ENCODE measurements around the gene ENSG00000226690.

DNA sequence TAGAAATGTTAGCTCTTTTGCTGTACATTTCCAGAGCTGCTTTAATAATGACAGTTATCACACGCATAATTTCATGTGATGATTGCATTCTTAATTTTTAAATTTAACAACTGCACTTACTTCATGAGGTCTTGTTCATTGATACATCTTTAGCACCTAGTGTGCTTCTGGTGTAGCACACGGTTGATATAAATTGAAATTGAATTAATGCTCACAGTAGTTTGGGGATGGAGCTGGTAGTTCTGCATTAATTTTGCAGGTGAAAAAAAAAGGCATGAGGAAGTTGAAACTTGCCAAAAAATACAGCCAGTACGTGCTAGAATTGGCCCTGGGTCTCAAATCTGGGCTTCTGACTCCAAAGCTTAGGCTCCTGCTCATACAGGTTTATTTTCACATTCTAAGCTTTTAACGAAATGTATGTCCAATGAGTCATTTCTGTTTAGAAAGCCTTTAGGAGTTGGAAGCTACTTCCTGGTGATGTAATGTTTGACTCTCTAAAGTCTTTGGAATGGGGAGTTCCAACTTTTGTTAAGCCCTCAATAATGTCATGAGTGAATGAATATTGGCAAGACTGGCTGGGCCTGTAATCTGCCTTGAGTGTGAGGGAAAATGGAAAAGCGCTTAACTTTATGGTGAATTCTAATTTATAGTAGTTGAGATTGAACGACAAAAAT is 10.9 kb downstream of the RAC1 start:
- PRO-cap: no peak
- RAMPAGE, long total RNA, 4 experiments: no peak in any of the 4 experiments

DNA sequence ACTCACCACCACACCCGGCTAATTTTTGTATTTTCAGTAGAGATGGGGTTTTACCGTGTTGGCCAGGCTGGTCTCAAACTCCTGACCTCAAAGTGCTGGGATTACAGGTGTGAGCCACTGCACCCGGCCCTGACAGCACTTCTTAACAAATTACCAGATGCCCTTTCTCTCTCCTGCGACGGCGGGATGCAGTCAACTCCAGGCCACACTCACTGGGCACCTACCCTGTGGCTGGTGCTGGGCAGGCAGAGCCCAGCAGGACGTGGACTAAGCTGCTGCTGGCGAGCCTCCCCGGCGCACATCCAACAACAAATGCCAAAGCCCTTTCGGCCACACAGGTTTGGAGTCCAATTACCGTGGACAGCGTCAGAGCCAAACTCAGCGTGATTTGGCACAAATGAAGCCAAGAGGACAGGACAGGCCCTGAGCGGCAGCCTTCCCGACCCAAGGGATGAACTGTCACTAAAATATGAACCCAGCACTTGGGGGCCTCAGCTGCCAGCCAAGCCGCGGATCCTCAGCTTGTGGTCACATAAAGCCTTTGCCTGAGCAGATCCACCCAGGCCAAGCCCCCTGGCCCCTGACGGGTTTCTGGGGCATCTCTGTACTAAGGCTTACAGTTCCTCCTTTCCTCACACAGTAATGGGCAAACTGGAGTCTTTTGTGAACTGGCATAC is 28.4 kb downstream of the DAGLB start:
- PRO-cap: no peak
- RAMPAGE, long total RNA, 4 experiments: no peak in any of the 4 experiments

DNA sequence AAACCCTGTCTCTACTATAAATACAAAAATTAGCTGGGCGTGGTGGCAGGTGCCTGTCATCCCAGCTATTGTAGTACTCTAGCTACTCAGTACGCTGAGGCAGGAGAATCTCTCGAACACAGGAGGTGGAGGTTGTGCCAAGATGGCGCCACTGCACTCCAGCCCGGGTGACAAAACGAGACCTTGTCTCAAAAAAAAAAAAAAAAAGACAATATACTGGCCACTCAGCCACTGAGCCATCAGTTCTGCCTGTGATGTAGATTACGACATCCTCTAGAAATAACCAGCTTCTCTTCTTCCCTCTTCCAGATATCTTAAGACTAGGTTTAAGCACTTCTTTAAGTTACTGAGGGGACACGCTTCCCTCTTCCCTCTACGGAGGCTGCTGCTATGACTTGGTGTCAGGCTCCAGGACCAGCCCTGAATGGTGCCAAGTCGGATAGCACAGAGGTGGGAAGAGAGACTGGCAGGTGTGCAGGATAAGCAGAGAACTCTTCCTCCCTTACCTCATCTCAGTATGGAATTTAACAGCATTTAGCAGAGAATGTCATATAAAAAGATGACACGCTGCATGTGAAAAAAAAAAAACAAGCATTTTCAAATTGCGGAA is 14.0 kb downstream of the DAGLB start:
- PRO-cap: no peak
- RAMPAGE, long total RNA, 4 experiments: start-site peak on the minus strand in 1 of 4 experiments, centred at position 415 of the sequence, 8 reads per replicate

DNA sequence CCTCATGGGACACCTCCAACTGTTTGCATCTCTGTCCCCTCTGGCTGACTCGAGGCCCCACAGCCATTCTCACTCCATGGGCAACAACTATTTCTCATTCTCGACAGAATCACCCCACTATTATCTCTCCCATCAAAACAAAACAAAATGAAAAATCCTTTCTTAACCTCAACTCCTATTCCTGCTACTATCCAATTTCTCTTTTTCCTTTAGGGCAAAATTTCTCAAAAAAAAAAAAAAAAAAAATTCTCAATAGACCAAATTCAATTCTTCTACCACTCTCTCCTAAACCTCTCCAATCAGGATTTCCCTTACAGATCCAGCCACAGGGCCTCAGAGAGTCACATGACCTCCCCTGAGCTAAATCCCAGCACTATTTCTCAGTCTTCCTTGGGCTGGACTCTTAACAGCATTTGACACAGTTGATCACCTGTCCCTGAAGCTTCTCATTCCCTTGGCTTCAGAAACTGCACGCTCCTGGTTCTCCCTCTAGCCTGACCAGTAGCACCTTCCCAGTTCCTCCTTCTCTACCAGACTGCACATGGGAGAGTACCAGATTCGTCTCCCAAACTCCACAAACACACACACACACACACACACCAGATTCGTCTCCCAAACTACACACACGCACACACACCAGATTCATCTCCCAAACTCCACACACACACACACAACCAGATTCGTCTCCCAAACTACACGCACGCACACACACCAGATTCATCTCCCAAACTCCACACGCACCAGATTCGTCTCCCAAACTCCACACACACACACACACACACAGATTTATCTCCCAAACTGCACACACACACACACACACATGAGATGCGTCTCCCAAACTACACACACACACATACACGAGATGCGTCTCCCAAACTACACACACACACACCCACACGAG is 4.8 kb downstream of the ZNF12 start:
- PRO-cap: no peak
- RAMPAGE, long total RNA, 4 experiments: start-site peak on the minus strand in 1 of 4 experiments, centred at position 506 of the sequence, 8 reads per replicate

GRCh38 chr7:6827043-6827530 is 1.0 kb upstream of the CCZ1B start:
- PRO-cap: no peak
- RAMPAGE, long total RNA, 4 experiments: no peak in any of the 4 experiments

- PRO-cap: no peak
- RAMPAGE, long total RNA, 4 experiments: no peak in any of the 4 experiments
Measured at GRCh38 chr7:7184638-7185363, 2.5 kb downstream of the C1GALT1 start.

DNA sequence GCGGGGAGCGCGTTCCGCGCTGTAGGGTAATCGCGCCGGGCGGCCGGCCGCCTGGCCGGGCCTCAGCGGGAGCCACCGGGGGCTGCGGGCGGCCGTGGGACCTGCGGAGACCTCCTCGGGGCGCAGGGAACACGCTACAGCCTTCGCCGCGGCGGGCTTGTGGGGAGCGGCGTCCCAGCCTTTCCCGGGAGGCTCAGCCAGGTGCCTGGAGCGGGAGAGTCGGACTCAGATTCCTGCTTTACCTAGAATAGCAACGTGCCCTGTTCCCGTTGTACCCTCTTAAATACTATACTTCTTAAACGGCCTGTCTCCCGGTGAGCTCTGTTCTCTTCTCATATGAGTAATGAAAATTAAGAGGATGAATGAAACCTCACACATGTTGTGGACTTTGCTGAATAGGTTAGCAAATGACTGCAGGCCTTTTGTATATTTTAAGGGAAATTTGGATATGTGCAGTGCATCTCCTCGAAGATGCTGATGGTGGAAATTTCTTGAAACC is 536 bp downstream of the MIOS start:
- PRO-cap: no peak
- RAMPAGE, long total RNA, 4 experiments: no peak in any of the 4 experiments

- PRO-cap: bidirectional peak, plus-strand start at chr7:7640784, minus-strand start at chr7:7640463
- RAMPAGE, long total RNA, 4 experiments: start-site peak on the minus strand in 2 of 4 experiments, at chr7:7640432-7640471 at its widest, 23 to 162 reads per replicate
Measured at GRCh38 chr7:7640269-7640551, 342 bp upstream of the UMAD1 start.

- PRO-cap: no peak
- RAMPAGE, long total RNA, 4 experiments: no peak in any of the 4 experiments
Measured at GRCh38 chr7:7696318-7697224, 21.8 kb downstream of the RPA3 start.

- PRO-cap: no peak
- RAMPAGE, long total RNA, 4 experiments: no peak in any of the 4 experiments
Measured at GRCh38 chr7:7762103-7762987, 43.9 kb upstream of the RPA3 start.

DNA sequence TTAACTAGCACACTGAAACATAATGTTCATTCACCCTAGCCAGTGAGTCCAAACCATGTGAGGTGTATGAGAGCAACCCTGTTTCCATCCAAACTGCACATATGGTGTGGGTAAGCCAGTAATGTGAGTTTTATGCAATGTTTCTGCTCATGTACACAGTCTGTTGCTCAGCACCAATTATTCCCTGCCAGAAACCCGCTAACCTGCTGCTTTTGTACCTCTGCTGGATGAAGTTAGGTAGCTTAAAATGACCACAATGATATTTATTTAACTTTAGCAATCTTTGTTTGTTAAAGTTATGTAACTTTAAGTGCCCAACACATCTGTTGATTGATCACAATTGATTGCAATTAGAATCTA is 93.7 kb upstream of the RPA3 start:
- PRO-cap: no peak
- RAMPAGE, long total RNA, 4 experiments: no peak in any of the 4 experiments

DNA sequence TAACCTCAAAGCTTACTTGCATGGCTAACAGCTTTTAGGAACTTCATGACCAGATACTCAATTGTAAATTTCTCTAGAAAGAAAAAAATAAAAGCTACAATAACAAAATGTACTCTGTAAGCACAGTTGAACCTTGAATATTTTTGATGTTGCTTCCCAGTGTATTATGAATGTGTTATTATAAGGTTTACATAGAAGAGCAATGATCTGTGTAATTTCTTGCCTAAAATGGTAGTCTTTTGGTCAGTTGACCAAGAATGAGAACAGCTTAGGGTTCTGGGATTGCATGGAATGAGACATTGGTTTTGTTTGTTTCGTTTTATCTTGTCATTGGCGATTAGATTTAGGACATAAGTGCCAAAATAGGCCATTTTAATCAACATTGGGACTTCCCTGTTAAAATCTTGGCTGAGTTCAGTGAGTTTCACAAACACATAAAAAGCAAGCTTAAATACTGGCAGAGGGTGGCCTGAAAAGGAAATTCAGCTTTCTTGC is 49.2 kb upstream of the GLCCI1 start:
- PRO-cap: no peak
- RAMPAGE, long total RNA, 4 experiments: no peak in any of the 4 experiments

DNA sequence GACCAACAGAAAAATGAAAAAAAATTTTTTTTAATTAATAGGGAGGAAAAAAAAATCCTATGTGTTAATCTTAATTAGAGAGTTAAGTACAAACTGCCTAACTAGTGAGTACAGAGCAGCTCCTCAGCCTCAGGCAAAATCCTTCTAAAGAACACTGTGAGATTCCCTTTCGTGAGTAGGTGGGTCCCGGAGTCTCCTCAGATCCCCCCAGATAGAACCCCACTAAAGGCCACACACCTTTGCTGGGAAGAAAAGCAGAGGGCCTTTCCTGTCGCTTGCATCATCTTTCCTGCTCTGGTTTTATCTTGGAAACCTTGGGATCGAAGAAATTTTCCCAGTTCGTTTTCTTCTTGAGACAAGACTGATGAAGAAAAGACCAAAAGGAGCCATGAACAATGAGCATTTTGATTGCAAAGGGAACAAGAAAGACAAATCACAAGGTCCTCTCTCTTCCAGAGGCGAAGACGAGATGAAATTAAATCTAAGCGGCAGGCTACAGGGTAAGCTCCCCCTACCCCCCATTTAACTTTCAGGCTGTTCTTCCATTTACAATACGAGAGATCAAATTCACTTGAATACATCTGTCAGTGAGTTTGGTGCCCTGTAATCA is 40.8 kb downstream of the ICA1 start:
- PRO-cap: no peak
- RAMPAGE, long total RNA, 4 experiments: no peak in any of the 4 experiments

DNA sequence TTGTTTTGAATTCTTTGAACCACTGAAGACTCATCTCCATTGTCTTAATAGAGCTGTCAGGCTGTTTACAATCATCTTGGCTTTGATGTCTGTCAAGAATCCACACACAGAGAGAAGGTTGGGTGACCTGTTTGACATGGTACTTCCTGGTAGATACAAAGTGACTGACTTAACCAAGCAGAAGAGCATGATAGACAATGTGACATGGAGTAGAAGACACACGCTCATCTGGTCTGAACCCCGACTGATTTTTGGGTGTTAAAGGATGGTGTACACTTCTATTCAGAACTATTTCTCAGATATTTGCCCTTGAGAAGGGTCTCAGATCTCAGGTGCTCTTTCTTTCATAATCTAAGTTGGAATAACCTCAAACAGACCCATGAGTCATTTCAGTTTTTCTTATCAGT is 46.5 kb upstream of the NXPH1 start:
- PRO-cap: no peak
- RAMPAGE, long total RNA, 4 experiments: no peak in any of the 4 experiments

GRCh38 chr7:10941010-10941560 is 1.1 kb upstream of the NDUFA4 start:
- PRO-cap: no peak
- RAMPAGE, long total RNA, 4 experiments: no peak in any of the 4 experiments

- PRO-cap: no peak
- RAMPAGE, long total RNA, 4 experiments: start-site peak on the plus strand in 2 of 4 experiments, at chr7:10974141-10974198 at its widest, 20 to 35 reads per replicate
Measured at GRCh38 chr7:10974054-10974747, 529 bp downstream of the PHF14 start.

DNA sequence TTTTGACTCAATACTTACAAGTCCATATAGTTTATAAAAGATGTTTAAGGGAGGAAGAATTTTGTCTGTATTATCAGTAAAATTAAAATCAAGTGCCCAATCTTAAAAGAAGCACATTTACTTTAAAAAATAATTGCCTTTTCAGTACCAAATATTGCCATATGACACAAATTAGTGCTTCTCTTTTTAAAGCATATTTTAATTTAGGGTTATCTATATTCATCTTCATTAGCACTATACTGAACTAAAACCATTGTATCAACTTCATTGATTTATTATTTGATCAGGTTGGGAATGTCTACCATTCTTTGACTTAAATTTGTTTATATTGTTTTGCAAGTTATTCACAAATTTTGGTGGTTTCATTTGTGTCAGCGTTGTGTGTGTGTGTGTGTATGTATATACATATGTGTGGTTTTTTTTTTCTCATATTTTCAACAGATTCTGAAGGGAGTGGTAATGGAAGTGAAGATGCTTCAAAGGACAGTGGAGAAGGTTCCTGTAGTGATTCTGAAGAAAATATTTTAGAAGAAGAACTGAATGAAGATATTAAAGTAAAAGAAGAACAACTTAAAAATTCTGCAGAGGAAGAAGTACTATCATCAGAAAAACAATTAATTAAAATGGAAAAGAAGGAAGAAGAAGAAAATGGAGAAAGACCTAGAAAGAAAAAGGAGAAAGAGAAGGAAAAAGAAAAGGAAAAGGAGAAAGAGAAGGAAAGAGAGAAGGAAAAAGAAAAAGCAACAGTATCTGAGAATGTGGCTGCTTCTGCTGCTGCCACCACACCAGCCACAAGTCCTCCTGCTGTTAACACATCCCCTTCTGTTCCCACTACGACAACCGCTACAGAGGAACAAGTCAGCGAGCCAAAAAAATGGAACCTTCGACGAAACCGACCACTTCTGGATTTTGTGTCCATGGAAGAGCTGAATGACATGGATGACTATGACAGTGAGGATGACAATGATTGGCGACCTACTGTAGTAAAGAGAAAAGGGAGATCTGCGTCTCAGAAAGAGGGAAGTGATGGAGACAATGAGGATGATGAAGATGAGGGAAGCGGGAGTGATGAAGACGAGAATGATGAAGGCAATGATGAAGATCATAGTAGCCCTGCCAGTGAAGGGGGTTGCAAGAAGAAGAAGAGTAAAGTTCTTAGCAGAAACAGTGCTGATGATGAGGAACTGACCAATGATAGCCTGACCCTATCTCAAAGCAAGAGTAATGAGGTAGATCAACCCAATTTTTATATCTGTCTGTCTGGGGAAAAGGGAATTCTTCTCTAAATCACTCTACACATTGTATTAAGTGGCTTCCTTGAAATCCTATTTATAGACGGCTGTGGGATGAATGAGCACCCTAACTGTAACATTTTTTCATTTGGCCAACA is 8.8 kb downstream of the PHF14 start:
- PRO-cap: no peak
- RAMPAGE, long total RNA, 4 experiments: start-site peak on the plus strand in 2 of 4 experiments, centred at positions 585 to 879 of the sequence, 18 to 68 reads per replicate

GRCh38 chr7:11833349-11833824 is 1.4 kb upstream of the THSD7A start:
- PRO-cap: no peak
- RAMPAGE, long total RNA, 4 experiments: no peak in any of the 4 experiments

DNA sequence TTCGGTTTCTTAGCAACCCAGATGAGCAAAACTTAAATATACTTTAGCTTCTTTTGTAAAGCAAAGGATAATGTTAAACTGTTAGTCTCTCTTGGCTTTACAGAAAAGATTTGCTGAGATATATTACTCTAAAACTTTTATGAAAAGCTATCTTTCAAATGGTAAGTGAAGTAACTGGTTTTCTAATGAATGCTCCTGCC is at the start of gene ENSG00000226690:
Gene ENSG00000226690, plus strand, starts transcription at position 56 of the 200 bp plus-strand sequence.
- PRO-cap: no peak
- RAMPAGE, long total RNA, 4 experiments: no peak in any of the 4 experiments

GRCh38 chr7:12565305-12565810 is 5.2 kb upstream of the SCIN start:
- PRO-cap: no peak
- RAMPAGE, long total RNA, 4 experiments: no peak in any of the 4 experiments